Lung (tissue), 4 donors: ENCODE results near the gene USPL1.

DNA sequence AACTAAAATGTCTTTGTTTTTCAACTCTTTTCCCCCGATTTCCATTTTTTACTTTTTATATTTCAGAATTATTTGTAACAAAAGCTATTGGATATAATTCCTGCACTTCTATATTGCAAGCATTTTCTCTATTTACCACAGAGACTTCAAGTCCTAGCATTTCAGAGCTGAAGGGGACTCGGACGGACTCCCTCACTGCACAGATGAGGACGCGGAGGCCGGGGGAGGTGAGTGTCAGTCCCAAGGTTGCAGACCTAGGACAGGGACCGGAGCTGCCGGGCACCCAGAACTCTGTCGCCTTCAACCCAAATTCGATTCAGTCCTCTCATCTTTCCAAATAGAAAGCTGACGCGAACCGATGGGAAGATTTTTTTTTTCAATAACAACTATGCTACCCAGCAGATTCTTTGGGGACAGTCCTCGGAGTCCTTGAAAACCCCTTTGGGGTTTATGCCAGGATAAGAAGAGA lies 984 bp downstream of the FLT3 start:
- PRO-cap: no peak
- RAMPAGE, long total RNA: no peak
- RRBS: no CpG with 5 or more reads among the region's 14 CpGs

- PRO-cap: no peak
- RAMPAGE, long total RNA: no peak
- RRBS: no CpG with 5 or more reads among the region's 13 CpGs
Observed at GRCh38 chr13:28137487-28138022, 790 bp upstream of the PAN3 start.

DNA sequence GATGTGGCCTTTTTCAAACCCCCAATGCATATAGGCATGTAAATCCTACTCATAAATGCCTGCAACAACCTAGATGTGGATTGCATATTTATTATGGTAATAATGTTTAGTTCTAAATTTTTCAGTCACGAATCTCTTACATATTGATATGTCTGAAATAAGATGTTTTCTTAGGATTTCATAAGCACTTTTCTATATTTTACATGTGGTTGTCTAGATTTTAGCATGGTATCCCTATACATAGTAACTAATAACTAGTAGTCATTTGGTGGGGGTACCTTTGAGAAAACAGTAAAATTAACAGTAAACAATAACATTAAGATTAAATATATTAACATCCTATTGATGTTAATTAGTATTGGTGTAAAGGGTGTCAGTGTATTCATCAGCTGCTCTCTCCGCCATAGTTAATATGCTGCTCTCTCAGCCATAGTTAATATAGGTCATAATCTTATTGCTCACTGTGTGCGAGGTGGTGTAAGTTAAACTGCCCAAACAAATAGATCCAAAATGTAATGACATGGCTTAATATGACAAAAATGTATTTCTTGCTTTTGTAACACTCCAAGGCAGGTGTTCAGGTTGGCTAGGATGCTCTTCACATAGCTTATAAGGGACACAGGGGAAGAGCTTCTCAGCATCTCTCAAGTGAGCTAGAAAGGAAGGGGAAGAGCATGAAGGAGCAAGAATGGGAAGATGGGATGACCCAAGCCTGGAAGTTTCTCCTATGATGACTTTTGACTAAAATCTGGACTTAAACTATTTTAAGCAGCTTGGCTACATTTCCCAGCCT lies 90.2 kb downstream of the PAN3 start:
- PRO-cap: no peak
- RAMPAGE, long total RNA: no peak
- RRBS: no CpG with 5 or more reads among the region's 3 CpGs

GRCh38 chr13:28268841-28269465 lies 130.6 kb downstream of the PAN3 start:
- PRO-cap: no peak
- RAMPAGE, long total RNA: no peak
- RRBS: no CpG with 5 or more reads among the region's 1 CpG

GRCh38 chr13:28305950-28306342 lies 167.6 kb downstream of the PAN3 start:
- PRO-cap: no peak
- RAMPAGE, long total RNA: no peak
- RRBS: 95% methylated on average over 3 of the region's 11 CpGs

DNA sequence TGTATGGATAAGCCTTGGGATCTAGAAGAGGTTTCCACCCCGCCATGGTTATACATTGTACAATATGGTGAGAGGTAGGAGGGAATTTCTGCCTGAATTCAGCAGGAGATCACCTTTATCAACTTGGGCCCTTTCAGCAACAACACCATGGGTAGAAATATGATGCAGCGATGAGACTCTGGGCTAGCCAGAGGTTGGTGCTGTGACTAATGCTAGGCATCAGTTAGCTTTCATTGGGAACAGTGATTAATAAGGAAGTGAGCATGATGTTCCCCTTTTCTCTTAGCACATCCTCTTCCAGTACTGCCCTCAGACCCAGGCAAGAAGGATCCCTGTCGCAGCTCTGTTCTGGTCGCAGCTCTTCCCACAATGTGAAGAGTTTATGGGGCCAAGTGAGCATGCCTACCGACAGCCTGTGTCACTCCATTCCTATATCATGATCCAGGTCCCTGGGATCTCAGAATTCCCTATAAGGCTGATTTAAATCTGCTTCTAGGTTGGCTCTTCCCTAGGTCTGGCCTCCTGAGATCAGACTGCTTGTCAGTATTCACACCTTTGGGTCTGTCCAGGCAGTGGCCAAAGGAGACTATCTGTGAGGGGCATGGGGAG lies 100.5 kb downstream of the FLT1 start:
- PRO-cap: no peak
- RAMPAGE, long total RNA: no peak
- RRBS: no CpG with 5 or more reads among the region's 5 CpGs

GRCh38 chr13:28684276-28684621 lies 25.3 kb downstream of the POMP start:
- PRO-cap: no peak
- RAMPAGE, long total RNA: no peak
- RRBS: no CpG with 5 or more reads among the region's 7 CpGs

- PRO-cap: no peak
- RAMPAGE, long total RNA: no peak
- RRBS: no CpG with 5 or more reads among the region's 7 CpGs
Observed at GRCh38 chr13:28954524-28955149, 134.5 kb downstream of the MTUS2 start.

- PRO-cap: no peak
- RAMPAGE, long total RNA: no peak
- RRBS: no CpG with 5 or more reads among the region's 1 CpG
Observed at GRCh38 chr13:29830958-29831301, 19.5 kb downstream of the UBL3 start.

DNA sequence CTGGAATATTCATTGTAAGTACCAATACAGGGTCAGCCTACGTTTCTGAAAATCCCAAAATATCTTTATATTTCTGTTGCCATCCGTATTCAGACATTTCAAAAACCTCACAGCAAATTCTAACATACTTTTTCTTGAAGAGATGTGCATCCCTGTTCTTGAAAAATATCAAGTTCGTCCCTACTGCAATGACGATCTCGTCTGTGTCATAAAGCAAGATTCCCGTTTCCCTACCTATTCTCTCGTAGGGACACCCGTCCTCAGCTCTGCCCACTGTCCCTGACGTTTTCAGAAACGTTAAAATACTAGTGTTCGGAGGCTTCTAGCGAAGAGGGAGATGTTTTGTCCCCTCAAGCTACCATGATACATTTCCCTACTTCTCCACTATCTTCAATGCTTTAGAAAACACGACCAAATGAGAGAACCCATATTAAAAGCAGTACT lies 1.5 kb downstream of the UBL3 start:
- PRO-cap: no peak
- RAMPAGE, long total RNA: no peak
- RRBS: no CpG with 5 or more reads among the region's 13 CpGs

GRCh38 chr13:29994803-29995414 lies 144.5 kb upstream of the UBL3 start:
- PRO-cap: no peak
- RAMPAGE, long total RNA: no peak
- RRBS: no CpG with 5 or more reads among the region's 9 CpGs

GRCh38 chr13:30072396-30073086 lies 222.1 kb upstream of the UBL3 start:
- PRO-cap: no peak
- RAMPAGE, long total RNA: no peak
- RRBS: no CpG with 5 or more reads among the region's 10 CpGs

- PRO-cap: no peak
- RAMPAGE, long total RNA: no peak
- RRBS: no CpG with 5 or more reads among the region's 9 CpGs
Observed at GRCh38 chr13:30364760-30365309, 57.5 kb upstream of the UBE2L5 start.

DNA sequence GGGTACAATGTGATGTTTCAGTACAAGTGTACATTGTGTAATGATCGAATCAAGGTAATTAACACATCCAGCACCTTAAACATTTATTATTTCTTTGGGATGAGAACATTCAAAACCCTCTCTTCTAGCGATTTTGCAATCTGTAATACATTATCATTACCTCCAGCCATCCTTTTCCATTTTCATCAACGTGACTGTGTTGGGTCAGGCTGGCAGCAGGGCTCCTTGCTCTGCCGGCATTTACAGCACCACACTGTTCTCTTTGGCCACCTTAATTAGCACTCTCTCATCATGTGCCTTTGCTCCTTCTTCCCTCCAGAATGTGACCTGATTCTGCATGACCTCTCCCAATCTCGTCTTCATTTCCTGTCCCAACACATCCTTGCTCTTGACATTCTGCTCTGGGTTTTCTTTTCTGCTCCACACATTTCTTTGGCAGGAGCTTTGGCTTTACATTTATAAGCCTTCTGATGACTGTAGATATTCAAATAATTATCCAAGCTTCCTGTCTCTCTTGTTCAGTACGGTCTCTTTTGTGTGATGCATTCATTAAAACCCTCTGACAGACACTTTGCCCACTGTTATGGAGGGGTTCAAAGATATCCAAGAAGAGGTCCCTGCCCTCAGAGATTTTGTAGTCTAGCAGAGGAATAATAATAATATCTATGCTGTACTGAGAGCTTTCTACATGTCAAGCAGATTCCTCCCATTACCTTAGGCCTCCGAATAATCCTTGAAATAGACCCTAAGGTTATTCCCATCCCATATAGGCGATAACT lies 56.8 kb upstream of the UBE2L5 start:
- PRO-cap: no peak
- RAMPAGE, long total RNA: no peak
- RRBS: no CpG with 5 or more reads among the region's 8 CpGs

DNA sequence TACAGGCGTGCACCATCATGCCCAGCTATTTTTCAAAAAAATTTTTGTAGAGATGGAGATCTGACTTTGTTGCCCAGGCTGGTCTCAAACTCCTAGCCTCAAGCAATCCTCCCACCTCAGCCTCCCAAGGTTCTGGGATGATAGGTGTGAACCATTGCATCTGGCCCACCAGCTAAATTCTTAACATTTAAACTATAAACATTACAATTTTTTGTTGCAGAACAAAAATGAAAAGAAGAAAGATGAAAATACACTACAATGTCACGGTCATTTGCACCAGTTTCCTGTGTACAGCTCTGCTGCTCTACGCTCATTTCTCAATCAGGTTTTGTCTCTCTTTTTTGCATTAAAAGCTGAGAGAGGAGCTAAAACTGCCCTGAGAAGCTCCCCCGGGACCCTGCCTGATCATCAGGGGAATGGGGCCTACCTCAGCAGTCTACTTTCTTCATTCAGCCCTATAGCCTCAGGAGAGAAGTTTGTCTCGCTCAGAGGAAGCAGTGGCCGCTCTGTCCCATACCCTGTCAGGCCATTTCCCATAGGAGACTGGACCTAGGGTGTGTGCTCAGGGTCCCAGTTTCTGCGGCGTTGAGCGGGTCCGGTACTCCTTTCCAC lies 21.5 kb downstream of the UBE2L5 start:
- PRO-cap: no peak
- RAMPAGE, long total RNA: no peak
- RRBS: no CpG with 5 or more reads among the region's 10 CpGs

- PRO-cap: no peak
- RAMPAGE, long total RNA: no peak
- RRBS: no CpG with 5 or more reads among the region's 5 CpGs
Observed at GRCh38 chr13:30607745-30608381, 9.9 kb upstream of the USPL1 start.

DNA sequence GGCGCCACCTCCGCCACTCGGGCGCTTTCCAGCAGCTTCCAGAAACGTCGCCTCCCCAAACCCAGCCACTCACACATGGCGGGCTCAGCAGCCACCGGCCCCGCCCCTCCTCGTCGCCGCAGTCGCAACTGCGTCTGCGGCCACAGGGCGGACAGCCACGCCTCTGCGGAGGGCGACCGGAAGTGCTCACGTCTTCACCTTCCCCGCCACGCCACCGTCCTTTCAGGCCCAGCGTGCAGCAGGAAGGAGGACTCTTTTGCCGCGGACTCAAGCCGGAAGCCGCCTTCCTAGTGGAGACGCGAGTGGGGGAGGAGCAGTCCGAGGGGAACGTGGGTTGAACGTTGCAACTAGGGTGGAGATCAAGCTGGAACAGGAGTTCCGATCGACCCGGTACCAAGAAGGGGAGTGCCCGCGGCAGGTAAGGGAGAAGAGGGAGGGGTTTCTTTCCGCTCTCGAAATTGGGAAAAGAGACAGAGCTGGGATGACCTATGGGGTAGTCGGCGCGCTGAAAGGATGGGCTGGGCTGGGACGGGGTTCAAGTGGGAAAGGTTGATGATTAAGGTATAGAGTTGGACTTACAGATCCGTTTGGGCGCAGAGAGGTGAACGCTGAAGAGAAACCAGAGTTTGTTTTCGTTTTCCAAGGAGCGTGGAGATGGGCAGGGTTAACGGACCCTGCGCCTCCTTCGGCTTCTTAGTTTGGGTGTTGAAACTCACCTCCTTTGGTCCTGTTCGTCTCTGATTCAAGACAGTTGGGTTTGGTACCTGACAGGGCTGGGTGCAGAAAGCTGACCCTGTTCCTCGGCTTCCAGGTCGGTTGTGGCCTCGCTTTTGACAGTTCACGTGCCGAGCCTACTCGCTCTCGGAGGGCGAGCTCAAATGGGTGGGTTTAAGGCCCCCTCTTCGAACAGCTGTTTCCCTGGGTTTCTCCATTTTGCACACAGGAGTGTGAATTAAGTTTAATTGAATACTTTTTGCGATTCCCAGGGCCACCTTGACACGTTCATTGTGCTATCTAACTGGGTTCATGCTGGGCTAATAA lies at the start of gene USPL1:
Gene USPL1 (plus strand): TSS at position 282 of the 1,041 bp plus-strand sequence.
- PRO-cap: bidirectional peak, plus-strand start at position 299 of the sequence, minus-strand start outside the sequence
- RAMPAGE, long total RNA: start-site peak on the plus strand centred at position 342 of the sequence, 120 bp wide, 651 and 340 reads in 2 replicates
- RRBS: under 1% methylated on average over 23 of the region's 65 CpGs

DNA sequence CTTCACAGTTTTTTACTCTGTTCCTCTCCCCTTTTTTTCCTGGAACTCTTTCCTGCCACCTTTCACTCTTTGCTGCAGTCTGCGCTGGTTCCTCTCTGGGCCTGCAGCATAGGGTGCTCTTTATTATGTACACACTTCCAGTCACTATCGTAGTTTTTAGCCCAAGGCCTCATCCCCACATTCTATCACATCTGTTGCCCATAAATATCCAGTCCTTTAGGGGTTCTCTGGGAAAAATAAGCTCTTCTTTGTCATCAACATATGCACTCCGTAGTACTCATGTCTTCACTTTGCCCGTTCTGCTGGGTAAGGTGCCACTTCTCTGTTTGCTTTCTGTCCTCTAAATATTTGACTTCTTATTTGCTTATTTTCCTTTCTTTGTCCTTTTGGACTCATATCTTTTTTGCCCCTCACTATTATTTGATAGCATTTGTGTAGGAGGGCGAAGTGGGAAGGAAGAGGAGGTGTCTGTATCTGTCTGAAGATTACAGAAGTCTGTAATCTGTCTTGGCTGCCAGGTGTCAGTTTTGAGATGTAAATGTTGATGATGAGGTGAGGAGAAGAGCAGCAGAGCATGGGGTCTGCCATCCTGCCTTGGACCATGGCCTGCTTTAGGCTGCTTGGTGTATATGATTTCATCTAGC lies 30.7 kb downstream of the USPL1 start:
- PRO-cap: no peak
- RAMPAGE, long total RNA: no peak
- RRBS: no CpG with 5 or more reads among the region's 5 CpGs

GRCh38 chr13:30681710-30682293 lies 53.5 kb upstream of the ALOX5AP start:
- PRO-cap: no peak
- RAMPAGE, long total RNA: no peak
- RRBS: no CpG with 5 or more reads among the region's 6 CpGs

DNA sequence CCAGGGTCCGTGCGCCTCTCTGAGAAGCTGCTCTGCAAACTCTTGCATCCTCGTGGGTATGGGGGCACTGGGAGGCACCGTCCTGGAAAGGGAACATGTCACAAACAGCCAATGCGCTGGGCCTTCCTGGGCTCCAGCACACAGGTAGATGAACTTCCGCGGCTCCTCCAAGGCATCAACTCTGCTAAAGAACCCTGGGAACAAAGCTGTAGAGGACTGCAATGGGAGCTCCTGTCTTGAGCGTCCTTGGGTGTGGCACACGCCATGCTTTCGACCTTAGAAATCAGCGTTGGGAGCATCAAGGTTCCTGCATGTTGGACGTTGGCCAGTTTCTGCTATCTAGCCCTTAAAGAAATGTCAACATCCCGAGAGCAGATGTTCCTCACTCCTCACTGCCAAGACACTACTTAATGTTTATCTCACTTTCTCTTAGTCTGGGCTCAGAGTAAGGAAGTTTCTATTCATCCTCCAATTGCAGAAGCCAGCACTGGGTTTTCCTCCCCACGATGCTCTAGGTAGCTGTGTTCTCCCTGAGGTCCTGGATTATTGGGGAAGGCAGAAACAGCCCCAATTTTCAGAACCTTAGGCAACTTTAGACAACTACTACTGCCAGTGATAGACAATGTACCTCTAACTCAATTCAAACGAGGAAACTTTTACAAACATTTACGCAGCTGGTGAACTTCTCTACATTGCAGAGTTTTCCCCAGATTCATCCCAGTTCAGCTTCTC lies 70.6 kb upstream of the MEDAG start:
- PRO-cap: no peak
- RAMPAGE, long total RNA: no peak
- RRBS: no CpG with 5 or more reads among the region's 16 CpGs